ENCODE results near the genes H2AC15, OR12D2 and ZFP57.

- PRO-cap = no peak
Measured at GRCh38 chr6:27809583-27809795, 362 bp upstream of the H3C10 start.

DNA sequence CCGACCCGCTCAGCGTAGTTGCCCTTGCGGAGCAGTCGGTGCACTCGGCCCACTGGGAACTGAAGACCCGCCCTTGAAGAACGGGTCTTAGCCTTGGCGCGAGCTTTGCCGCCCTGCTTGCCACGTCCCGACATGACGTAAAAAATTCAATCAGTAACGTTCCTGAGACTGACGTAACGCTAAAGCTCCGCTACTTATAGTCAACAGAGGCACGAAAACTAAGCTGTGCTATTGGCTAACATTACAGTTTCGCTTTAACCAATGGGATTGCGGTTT, at the start of gene H2AC15:
Gene H2AC15, minus strand, starts transcription at position 170 of the 276 bp plus-strand sequence.
- PRO-cap = bidirectional peak, plus-strand start outside the sequence, minus-strand start at position 61 of the sequence

GRCh38 chr6:28002991-28003744, 46.1 kb downstream of the OR2B6 start:
- PRO-cap = no peak

DNA sequence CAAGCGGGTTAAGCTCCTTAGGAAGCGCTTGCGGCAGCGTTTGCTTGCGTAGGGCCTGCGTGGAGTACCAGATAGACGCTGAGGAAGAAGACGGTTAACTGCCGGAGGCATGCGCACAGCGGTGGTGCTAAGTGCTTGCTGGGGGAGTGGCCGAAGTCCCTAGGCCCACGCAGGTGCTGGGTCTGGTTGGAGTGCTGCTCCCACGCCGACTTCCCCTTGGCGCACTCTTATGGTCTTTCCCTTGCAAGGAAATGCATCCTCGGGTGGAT, 23.0 kb downstream of the ZSCAN31 start:
- PRO-cap = no peak

DNA sequence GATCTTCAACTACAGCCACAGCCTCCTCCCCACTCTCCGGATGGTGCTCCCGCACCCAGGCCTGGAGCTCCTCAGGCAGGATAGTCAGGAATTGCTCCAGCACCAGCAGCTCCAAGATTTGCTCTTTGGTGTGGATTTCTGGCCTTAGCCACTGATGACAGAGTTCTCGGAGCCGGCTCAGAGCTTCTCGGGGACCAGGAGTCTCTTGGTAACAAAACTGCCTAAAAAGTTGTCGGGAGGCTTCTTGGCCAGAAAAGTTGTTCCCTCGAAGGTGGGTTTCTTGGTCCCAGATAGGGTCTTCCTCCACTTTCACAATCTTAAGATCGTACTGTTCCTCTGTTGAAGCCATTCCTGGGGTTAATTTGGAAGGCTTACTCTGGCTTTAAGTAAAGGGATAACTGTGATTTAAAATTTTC, 6.6 kb downstream of the ZSCAN31 start:
- PRO-cap = no peak

DNA sequence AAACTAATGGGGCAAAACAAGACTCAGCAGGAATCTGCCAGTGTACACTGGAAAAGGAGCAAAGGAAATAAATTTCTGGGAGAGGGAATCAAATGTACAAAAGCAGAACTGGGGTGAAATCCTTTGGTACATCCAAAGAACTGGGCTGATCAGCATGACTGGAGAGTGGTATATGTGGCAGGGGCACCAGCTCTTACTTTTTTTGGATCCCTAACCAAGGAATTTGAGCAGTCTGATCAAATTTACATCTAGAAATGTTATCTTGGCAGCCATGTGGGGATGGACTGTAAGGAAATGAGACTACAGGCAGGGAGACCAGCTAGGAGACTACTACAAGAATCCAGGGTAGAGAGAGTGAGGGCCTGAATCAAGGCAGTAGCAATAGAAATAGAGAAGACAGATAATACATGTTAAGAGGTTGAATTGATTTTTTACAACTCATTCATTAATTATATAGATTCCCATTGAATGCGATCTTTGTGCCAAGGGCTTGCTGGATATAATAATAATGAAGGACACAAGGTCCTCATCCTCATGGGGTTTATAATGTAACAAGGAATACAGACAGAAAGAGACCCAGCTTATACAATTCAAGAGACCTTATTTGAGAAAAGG, 1.3 kb upstream of the ZSCAN31 start:
- PRO-cap = no peak

DNA sequence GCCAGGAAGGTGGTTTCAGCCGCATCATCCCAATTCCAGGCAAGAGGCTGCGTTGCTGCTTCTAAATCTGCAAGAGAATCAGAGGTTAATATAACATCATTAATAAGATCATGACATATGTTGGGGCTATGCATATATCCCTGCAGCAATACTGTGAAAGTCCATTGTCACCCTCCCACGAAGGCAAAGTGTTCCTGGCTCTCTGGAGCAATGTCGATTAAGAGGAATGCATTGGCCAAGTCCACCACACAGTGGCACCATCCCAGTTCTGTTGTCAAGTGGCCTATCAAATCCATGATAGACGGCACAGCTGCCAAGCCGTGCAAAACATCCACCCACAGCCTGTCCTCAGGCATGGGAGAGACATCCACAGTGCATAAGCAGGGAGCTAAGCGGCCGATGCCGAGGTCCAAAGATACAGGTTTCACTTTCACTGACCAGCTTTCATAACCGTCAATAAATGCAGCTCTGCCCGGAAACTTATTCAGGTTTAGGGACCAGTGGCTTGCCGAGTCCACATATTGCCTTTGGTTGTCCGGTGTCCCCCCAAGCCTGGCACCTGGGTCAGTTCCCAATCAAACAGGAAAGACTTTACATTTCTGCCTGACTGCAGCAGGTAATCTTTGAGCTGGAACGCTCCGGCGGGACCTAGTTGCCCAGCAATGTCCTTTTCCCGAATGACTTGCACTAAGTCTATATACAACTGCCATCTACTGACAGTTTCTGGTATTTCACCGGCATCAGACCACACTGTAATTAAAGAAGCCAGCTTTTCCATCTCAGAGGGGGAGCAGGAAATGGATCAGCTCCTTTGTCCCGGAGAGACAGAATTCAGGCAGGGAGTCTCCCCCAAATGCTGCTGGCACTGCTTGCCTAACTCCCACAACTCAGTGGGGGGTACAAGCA, 6.1 kb downstream of the ZKSCAN3 start:
- PRO-cap = unidirectional peak, minus-strand start at position 679 of the sequence

GRCh38 chr6:28658050-28659015, 71.2 kb upstream of the SCAND3 start:
- PRO-cap = unidirectional peak, minus-strand start at chr6:28658313

- PRO-cap = no peak
Measured at GRCh38 chr6:28838093-28838456, 85.7 kb downstream of the TRIM27 start.

DNA sequence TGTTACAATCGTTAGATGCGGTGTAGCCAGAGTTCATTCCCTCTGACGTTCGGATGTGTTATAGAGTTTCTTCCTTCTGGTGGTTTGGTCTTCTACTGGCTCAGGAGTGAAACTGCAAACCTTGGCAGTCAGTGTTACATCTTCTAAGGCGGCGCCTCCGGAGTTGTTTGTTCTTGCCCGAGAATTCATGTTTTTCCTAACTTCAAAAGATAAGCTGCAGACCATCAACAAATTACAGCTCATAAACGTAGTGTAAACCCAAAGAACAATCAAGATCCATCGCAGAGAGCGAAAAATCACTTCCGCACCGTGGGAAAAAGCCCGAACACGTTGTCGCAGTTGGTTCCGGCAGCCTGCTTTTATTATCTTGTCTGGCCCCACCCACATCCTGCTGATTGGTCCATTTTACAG, 58.2 kb downstream of the TRIM27 start:
- PRO-cap = bidirectional peak, plus-strand start outside the sequence, minus-strand start at position 335 of the sequence

GRCh38 chr6:28944148-28944794, 20.5 kb upstream of the TRIM27 start:
- PRO-cap = no peak

DNA sequence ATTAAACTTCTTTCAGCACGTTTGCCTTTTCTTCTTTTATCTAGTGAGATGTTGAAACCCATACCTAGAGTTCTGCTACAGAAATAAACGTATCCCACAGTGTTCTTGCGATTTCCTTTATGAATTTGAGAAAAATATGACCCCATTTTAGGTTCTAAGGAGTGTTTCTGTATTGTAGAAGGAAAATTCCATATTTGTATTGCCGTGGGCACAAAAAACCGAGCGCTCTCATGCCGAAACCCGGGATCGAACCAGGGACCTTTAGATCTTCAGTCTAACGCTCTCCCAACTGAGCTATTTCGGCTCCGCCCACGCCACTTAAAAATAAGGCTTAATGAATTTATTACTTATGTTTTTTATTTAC, 23.7 kb downstream of the ZNF311 start:
- PRO-cap = unidirectional peak, minus-strand start at position 309 of the sequence

- PRO-cap = no peak
Measured at GRCh38 chr6:28985394-28985938, 19.6 kb downstream of the ZNF311 start.

- PRO-cap = no peak
Measured at GRCh38 chr6:29395358-29395832, at the start of gene OR12D2. Gene OR12D2 (plus strand): TSS chr6:29395631.

- PRO-cap = no peak
Measured at GRCh38 chr6:29497367-29497745, 9.6 kb upstream of the MAS1L start.

GRCh38 chr6:29627340-29627943, 5.5 kb downstream of the GABBR1 start:
- PRO-cap = no peak

- PRO-cap = no peak
Measured at GRCh38 chr6:29628552-29628997, 4.4 kb downstream of the GABBR1 start.

DNA sequence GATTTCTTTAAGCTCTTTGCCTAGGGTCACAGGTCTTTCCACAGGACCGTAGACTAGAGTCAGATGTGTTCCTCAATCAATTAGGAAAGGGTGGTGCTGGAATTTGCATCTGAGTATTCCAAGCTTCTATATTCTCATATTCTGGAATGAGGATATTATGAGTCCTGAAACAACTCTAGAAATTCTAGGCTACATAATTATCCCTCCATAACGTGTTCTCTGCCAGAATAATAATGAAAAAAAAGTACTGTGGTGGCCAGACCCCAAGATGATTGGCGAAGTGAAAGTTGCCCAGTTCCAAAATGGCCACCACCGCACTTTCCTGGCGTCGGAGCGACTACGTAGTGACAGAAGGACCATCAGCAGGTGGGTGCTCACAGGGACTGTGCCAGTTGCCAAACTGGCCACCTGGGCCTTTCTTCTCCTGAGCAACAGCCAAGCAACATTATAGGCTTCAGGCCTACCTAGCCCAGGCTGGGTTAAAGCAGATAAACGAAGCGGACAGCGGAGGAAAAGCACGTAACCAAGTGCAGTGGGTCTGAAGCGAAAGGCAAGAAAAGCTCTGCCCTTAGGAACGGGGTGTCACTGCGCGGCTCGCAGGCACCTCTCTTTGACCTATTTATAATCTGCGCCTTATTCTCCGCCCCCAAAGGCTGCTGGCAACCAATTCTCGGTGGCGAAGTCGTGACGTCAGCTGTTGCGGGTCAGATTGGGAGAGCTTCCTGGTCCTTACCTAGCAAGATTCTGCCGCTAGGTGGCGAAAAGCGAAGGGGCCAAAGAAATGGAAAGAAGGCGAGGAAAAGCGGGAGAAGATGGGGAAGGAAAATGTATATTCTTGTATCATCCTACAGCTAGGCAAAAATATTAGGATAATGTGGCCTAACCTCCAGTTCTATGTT, 7.1 kb upstream of the MOG start:
- PRO-cap = bidirectional peak, plus-strand start at position 347 of the sequence, minus-strand start at position 304 of the sequence; unidirectional peak, minus-strand start at position 595 of the sequence

GRCh38 chr6:29680902-29681431, at the start of gene ZFP57:
Gene ZFP57 (minus strand): TSS chr6:29681152.
- PRO-cap = no peak

- PRO-cap = no peak
Measured at GRCh38 chr6:29813697-29814346, 13.8 kb upstream of the HLA-G start.